Smooth muscle cell (in vitro differentiated cells): ENCODE results near the genes MFSD2B and WDCP.

GRCh38 chr2:21255960-21256557 is 132.3 kb downstream of the TDRD15 start:
- RAMPAGE, long total RNA = no peak

- RAMPAGE, long total RNA = no peak
Measured at GRCh38 chr2:21279294-21279894, 155.6 kb downstream of the TDRD15 start.

GRCh38 chr2:23359858-23360403 is 25.0 kb upstream of the KLHL29 start:
- RAMPAGE, long total RNA = no peak

GRCh38 chr2:23405307-23405815 is 20.4 kb downstream of the KLHL29 start:
- RAMPAGE, long total RNA = no peak

DNA sequence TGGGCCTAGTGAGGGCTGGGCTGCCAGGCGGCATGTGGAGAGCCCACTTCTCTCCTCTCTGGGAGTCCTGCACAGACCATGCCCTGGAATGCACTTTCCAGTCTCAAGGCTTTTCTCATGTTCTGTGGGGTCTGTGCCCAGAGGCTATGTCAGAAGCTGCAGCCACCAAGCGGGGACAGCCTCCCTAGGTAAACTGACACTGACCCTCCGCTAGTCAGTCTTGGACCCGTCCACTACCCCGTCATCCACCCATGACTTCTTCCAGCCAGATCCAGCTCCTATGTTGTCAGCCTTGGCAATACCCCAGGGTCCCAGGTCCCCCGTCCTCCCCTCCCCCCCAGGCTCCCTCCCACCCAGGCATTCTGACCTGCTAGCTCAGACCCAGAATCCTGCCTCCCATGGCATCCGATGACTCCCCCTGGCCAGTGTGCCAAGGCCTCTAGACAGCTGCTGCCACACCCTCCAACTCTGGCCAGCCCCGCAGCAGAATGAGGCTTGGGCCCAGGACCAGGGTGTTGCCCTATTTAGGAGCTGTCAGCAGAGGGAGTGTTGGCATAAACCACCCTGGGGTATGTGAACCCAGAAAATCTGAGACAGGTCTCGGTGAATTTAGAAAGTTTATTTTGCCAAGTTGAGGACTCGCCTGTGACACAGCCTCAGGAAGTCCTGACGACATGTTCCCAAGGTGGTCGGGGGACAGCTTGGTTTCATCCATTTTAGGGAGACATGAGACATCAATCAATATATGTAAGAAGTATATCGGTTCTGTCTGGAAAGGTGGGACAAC is 134.2 kb downstream of the KLHL29 start:
- RAMPAGE, long total RNA = no peak

DNA sequence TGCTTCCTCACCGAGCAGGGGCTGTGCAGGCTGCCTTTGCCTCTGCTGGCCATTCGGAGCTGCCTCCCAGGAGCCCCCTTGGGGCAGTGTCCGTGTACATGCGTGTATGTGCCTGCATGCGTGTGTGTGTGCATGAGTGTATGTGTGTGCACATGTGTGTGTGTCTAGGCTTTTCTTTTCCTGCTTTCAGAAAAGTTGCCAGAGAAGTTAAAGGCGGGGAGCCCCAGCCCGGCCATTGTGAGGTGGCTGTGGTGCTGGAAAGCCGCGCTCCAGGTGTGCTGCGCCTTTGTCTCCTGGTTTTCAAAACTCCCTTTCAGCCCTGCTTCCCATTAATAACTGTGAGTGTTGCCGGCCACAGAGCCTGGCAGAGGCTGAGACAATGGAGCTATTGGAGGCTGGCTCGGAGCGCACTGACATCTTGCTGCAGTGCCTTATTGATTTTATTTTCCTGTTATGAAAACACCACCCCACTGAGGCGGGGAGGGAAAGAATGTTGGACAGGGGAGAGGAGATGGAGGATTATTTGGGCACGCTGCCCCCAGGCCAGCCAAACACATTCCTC is 178.5 kb downstream of the KLHL29 start:
- RAMPAGE, long total RNA = no peak

- RAMPAGE, long total RNA = no peak
Measured at GRCh38 chr2:23595136-23595666, 210.2 kb downstream of the KLHL29 start.

GRCh38 chr2:24009229-24010233 is at the start of gene MFSD2B:
TSS of gene MFSD2B (plus strand) at chr2:24010085.
- RAMPAGE, long total RNA = no peak

GRCh38 chr2:24046866-24048170 is at the start of gene WDCP:
TSS of gene WDCP (minus strand) at chr2:24047391.
- RAMPAGE, long total RNA = no peak

DNA sequence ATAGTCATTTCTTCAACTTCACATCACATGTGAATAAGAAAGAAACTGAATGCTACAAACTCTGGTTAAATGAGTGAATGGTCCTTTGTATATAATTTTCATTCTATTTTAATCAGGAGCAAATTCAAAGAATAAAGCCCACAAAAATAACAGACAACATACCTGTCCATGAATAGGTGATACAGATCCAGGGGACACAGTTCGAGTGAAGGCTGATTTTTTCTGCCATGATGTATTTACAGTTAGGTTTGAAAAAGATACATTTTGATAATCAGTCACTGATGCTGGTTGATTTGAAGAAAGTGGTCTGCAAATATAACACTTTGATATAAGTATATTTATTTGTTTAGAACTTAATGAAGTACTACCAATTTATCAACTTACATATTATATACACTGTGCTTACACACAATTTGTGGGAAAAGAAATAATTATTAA is 86.1 kb downstream of the FAM228A start:
- RAMPAGE, long total RNA = no peak

- RAMPAGE, long total RNA = no peak
Measured at GRCh38 chr2:24281464-24282498, 78.6 kb downstream of the ITSN2 start.

DNA sequence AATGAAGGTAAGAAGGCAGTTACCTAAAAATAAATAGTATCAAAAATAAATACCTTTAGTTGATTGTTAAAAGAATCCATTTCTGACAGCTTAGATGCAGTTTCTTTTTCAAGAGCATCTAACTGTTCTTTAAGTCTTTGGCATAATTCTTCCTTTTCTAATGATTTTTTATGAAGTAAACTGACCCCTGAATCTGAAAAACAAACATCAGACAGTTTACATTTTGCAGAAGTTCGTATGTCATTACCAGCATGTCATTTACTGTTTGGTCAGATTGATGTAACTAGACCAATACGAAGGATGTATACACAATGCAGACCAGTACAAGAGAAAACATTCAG is 74.2 kb downstream of the ITSN2 start:
- RAMPAGE, long total RNA = no peak

DNA sequence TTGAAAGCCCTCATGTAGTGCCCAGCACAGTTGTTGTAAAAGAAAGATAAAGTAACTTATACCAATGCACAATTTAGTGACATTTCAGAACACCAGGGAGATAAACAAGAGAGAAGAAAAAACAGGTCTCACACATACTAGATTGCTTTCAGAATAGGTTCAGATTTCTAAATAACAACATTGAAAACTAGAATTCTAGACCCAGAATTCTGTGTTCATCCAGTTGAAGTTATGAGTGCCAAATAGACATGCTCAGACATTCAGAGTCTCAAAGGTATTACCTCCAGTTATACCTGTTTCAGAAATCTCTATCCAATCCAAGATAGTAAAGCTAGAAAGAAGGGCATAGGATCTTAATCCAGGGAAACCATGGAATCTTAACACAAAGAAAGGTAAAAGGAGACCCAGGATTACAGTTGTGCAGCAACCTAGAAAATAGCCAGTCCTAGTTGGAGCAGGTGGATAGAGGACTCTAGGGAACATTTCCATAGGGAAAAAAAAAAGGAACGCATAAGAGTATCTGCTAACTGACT is 124.8 kb downstream of the PTRHD1 start:
- RAMPAGE, long total RNA = no peak

GRCh38 chr2:24749069-24749627 is 44.0 kb downstream of the PTRHD1 start:
- RAMPAGE, long total RNA = no peak

DNA sequence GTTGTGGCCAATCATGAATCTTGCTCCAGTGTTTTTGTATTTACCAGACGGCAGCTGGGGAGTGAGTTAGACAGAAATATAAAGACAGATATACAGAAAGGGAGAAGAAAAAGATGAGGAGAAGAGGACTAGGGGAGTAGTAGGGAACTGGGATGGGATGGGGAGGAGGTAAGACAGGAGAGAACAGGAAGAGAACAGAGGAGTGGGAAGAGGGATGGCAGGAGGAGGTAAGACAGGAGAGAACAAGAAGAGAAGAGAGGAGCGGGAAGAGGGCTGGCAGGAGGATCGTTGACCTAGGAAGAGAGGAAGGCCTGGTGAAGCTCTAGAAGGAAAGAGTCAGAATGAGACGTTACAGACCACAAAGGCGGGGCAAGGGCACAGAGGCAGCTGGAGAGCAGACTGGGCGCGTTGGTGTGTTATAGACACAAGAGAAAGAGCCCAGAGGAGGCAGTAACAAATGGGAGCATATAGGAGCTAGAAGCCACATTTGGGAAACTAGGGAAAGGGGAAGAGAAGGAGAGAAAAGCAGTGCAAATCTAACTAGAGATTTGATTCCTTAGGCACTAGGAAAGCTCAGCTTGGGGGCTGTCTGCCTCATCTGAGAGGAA is 26.6 kb downstream of the PTRHD1 start:
- RAMPAGE, long total RNA = no peak

DNA sequence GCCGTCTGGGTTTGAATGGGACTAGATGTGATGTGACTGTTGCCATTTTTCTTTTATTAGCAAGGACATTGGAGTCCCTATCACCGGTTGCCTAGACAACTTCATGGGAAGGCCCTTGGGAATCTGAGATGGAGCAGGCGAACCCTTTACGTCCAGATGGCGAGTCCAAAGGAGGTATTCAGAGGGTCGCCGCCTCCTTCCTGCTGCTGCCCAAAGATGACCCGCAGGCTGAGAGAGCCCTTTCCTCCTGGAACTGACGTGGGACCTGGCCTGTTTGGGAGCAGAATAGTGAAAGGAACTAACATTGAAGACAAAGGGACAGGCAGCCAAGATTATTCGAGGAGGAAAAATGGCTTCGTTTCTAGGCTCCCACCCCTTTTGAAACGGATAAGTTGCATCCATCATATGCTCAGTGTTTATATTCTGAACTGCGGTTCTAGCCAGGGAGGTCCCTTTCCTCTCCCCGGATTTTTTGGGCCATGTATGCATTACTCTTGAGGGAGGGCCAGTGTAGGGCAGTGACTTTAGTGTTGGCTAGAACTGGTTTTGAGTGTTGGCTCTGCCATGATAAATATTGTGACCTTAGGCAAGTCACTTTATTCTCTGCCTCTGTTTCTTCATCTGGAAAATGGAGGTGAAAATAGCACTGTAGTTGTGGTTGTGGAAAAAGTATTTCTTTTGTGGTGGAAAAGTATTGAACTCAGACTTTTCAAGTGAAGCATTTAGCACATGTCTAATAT is 737 bp downstream of the CENPO start:
- RAMPAGE, long total RNA = no peak

- RAMPAGE, long total RNA = no peak
Measured at GRCh38 chr2:24856529-24857338, 63.3 kb downstream of the ADCY3 start.

DNA sequence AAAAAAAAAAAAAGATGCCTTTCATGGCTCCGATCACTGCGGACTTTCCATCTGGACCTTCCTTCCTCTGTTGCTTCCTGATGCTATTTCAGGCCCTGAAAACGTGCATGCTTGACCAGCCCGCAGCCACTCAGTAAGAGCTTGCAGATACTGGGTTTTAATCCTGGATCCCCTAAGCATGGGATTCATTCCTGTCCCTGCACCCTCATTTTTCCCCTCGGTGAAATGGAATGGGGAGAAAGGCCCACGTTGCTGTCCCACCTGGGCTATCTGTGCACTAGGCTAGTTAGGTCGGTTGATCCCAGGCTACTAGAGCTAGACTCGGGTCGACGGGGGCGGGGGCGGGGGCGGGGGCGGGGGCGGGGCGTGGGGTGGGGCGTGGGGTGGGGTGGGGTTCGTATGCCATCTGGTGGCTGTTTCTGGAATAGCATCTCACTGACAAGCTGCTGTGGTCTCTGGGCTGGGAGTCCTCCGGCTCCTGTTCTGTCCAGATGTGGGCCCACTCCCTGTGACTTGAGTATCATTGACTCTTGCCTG is 39.3 kb downstream of the POMC start:
- RAMPAGE, long total RNA = no peak

- RAMPAGE, long total RNA = no peak
Measured at GRCh38 chr2:25161490-25161956, 6.9 kb downstream of the POMC start.

- RAMPAGE, long total RNA = no peak
Measured at GRCh38 chr2:25204070-25204963, 35.9 kb upstream of the POMC start.